T47D (cell line): ENCODE data around the genes ERLIN1 and HIF1AN.

DNA sequence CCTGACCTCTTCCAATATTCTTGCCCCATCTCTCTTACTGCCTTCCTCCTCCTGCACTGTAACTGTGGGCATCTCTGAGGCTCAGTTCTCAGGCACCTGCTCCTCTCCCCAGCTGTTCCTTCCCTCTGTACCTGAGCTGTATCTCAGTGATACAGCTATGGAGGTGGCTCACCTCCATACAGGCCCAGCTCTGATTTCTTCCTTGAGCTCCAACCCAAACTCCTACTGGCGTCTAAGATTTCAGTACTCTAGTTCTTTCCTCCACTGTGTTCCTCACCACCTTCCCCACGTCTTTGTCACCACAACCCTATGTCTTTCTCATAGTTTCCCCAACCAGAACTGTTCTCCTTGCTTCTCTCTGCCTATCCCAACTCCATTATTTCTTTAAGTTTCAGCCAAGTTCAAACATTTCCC is 86.3 kb downstream of the DNMBP start:
- RRBS = no CpG with 5 or more reads among the region's 2 CpGs

DNA sequence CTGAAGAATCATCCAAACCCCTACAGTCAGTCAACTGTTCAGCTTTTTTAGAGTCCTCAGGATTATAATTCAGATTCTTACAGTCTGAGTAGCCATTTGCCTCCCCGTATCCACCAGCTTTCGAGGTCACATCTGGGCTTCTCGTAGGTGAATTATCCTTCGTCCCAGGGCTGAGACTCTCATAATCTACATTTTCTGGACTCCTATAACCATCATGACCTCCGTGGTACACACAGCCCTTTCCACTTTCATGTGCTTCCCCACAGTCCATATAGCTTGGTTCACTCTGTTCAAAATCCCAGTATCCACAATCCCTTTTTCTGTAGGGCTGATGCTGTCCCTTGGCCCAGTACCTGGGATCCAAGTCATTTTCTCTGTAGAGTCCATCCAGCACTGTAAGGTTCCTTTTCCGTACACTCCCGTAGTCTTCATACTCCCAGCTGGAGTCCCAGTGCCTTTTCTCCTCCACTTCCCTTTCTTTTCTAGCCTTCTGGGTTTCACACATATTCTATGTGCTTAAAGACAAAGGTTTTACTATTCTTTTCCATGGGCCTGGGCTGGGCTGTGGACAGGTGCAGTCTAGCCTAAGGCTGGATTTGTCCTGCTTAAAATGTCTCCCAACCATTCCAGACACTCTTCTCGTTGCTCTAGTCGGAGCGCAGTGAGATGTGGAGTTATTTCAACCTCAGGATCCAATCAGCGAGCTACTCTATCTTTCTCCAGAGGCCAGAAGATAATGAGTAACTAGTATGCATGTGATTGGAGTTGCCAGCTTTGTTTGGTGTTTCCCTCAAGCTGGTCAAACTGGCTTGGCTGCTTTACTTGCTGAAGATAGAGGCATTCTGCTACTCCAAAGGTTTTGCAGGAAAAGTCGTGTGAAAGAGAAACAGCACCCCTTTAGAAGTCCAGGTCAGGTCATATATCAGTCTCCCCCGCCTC is 79.2 kb downstream of the DNMBP start:
- RRBS = no CpG with 5 or more reads among the region's 13 CpGs

GRCh38 chr10:100020550-100021259 is 11.0 kb upstream of the DNMBP start:
- RRBS = no CpG with 5 or more reads among the region's 14 CpGs

DNA sequence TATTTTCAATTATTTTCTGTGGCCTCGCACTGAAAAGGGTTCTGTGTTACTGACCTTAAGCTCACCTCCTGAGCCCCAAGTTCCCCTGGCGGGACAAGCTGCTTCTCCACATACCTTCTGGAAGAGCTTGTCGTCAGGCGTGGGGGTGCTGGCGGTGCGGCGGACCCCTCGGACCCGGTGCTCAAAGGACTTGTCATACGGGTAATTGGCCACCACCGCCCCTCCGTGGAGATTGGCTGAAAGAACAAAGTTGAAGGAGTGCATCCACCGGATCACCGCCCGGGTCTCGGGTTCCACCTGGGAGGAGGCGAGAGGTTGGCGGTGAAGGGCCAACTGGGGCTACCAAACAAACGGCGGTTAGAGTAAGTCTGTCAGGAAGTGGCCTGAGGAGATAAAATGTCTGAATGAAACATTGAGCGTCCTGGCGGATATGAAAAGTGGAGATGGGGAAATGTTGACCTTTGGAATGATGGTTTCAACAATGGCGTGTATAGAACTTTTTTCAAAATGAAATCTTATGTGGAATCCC is 16.5 kb downstream of the CPN1 start:
- RRBS = 47% methylated on average over 3 of the region's 23 CpGs

DNA sequence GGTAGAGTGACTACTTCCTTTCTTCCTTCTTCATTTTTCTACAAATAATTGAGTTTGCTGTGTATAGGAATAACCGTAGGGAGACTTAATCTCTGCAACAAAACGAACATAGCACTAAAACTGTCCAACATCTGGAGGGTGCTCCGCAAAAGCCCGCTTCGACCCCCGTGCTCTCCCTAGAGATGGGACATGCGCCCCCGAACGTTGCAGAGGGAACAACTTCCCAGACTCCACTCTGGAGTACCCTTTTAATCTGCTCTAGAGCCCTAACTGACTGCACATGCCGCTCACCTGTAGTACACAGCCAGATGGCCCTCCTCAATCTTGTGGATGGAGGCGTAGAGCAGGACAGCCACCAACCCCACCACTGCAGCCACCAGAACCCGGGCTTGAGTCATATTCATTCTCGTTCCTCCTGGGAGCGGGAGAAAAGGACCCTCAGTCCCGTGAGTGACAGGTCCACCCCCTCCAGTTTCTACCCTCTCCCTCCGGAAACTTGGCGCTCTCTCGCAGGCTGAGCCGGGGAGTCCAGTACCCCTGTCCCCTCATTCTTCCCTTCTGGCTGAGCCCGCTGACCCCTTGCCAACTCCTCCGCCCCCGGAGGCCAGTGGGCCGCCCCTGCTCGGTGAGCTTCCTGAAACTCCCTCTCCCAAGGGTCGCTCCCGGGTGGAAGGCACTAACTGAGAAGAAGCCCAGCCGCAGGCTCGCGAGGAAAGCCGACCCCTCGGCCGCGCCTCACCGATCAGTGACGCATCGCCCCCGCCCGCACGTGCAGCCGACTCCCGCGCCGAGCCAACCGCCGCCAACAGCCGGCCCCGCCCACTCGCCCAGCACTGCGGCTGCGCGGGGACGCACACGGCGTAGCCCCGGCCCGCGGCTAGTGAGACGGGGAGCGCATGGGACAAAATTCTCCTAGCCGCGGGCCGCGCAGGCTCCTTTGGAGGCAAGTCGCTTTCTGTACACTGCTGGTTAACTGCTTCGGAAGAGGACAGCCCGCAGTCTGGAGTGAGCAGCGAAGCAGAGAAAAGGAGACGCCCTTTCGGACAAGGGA is at the start of gene ERLIN1:
Gene ERLIN1, minus strand, starts transcription at position 807 of the 1,051 bp plus-strand sequence.
- RRBS = 1% methylated on average over 21 of the region's 69 CpGs

- RRBS = no CpG with 5 or more reads among the region's 6 CpGs
Observed at GRCh38 chr10:100350783-100351505, 3.9 kb downstream of the SCD start.

DNA sequence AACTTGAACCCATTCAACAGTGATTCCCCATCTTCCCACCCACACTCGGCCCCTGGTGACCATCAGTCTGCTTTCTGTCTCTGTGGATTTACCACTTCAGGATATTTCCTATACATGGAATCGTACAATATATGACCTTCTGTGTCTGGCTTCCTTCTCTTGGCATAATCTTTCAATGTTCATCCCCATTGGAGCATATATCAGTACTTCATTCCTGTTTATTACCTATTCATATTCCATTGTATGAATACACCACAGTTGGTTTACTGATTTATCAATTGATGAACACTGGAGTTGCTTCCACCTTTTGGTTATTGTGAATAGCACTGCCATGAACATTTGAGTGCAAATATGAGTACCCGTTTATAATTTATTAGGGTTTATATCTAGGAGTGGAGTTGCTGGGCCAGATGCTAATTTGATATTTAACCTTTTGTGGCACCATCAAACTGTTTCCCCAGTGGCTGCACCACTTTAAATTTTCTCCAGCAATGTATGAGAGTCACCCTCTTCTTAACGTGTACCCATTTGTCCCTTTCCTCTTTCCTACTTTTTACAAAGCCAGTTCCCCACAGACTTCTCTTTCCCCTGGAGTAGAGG is 25.4 kb downstream of the SCD start:
- RRBS = no CpG with 5 or more reads among the region's 4 CpGs

- RRBS = no CpG with 5 or more reads among the region's 4 CpGs
Observed at GRCh38 chr10:100412907-100413447, 49.8 kb upstream of the WNT8B start.

- RRBS = 2% methylated on average over 9 of the region's 32 CpGs
Observed at GRCh38 chr10:100528439-100529586, 858 bp downstream of the NDUFB8 start.

DNA sequence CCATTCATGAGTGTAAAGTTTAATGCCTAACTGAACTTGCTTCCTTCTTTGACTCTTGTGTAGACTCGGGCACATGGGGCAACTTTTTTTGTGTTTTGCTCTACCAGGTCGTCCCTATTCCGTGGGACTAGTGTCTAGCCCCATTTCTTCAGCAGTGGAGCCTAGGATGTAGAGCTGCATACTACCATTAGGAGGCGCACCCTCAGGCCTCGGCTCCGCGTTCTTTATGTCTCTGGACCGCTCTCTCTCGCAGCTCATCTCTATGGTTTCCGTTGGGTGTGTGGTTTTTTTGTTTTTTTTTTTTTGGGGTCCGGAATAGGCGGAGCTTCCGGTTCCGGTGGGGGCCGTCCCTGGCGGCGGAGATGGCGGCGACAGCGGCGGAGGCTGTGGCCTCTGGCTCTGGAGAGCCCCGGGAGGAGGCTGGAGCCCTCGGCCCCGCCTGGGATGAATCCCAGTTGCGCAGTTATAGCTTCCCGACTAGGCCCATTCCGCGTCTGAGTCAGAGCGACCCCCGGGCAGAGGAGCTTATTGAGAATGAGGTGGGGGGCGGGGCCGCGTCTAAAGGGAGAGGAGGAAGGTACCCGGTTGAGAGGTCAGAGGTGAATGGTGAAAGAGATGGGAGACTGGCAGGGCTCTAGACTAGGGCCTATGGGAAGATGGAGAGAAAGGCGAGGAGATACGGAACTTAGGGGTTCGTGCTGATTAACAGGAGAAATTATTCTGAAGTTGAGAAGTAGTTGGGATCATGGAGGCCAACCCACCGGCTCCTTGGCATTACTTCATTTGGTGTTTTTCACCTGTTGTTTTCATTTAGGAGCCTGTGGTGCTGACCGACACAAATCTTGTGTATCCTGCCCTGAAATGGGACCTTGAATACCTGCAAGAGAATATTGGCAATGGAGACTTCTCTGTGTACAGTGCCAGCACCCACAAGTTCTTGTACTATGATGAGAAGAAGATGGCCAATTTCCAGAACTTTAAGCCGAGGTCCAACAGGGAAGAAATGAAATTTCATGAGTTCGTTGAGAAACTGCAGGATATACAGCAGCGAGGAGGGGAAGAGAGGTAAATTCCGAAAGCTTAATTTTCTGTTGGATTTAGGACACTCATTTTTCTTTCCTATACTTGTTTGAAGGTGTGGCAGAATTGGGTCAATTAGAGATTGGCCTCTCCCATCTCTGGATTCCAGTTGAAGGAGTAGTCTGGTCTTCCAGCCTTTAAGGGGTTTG is at the start of gene HIF1AN:
Gene HIF1AN, plus strand, starts transcription at position 347 of the 1,229 bp plus-strand sequence.
- RRBS = 2% methylated on average over 17 of the region's 43 CpGs

- RRBS = 3% methylated on average over 8 of the region's 16 CpGs
Observed at GRCh38 chr10:100728775-100729396, 16.5 kb upstream of the PAX2 start.

GRCh38 chr10:101001189-101001902 is 1.7 kb downstream of the LZTS2 start:
- RRBS = no CpG with 5 or more reads among the region's 7 CpGs

DNA sequence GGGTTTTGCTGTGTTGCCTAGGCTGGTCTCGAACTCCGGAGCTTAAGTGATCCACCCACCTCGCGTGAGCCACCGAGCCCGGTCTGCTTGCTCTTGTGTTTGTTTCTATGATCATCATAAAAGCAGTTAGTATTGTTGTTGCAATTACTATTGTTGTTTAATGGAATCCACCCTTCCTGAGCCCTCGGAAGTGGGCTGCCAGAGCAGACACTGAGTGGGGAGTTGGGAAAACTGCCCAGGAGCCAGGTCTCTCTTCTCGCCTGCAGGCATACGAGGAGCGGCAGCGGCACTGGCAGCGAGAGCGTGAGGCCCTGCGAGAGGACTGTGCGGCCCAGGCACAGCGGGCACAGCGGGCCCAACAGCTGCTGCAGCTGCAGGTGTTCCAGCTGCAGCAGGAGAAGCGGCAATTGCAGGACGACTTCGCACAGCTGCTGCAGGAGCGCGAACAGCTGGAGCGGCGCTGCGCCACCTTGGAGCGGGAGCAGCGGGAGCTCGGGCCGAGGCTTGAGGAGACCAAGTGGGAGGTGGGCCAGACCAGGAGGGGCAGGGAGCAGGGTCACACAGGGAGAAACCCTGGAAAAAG is 5.7 kb downstream of the LZTS2 start:
- RRBS = 100% methylated on average over 4 of the region's 29 CpGs

- RRBS = no CpG with 5 or more reads among the region's 16 CpGs
Observed at GRCh38 chr10:101060064-101060514, 1.7 kb upstream of the KAZALD1 start.

DNA sequence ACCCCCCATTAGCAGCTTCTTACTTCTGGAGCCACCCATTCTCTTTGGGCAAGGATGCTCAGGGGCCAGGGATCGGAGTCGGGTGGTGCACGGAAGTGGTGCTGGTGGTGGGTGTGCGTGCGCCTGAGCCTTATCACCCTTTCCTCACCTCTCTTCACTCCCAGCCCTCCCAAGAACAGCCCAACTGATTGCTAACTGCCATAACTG is 286 bp downstream of the KAZALD1 start:
- RRBS = no CpG with 5 or more reads among the region's 5 CpGs

GRCh38 chr10:101093035-101093473 is 31.3 kb downstream of the KAZALD1 start:
- RRBS = no CpG with 5 or more reads among the region's 8 CpGs

DNA sequence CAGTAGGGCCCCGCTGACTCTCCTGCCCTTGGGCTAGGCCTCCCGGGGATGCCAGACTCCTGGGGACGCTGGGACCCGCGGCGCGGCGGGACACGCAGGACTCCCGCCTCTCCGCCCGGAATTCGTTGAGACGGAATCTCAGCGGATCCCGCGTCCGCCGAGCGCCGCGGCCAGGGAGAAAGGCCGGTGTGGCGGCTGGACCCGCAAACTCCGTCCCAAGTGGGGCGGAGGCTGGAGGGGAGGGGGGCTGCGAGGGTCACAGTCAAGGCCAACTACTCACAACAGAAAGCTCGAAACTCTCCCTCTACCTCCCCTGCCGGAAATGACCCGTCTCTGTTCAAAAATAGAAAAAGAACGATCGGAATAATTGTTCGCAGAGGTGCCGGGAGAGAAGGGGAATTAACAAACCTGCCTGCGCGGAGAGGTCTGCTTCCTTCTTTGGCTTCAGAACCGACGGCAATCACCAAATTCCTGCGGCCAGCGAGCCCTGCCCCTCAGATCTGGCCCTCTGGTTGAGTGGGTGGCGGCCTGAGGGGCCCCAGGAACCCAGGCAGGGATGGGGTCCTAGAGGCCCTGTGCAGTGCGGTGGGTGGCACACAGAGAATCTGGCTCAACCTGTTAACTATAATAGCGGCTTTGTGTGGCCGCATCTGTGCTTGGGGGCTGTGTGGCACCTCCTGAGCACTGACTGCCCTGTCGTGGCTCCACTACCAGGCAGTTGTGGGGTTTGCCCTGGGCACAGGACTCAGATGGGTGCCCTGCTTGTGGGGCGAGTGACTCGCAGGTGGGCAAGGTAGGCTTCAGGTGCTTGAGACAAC is 9.4 kb downstream of the TLX1 start:
- RRBS = 90% methylated on average over 27 of the region's 48 CpGs

DNA sequence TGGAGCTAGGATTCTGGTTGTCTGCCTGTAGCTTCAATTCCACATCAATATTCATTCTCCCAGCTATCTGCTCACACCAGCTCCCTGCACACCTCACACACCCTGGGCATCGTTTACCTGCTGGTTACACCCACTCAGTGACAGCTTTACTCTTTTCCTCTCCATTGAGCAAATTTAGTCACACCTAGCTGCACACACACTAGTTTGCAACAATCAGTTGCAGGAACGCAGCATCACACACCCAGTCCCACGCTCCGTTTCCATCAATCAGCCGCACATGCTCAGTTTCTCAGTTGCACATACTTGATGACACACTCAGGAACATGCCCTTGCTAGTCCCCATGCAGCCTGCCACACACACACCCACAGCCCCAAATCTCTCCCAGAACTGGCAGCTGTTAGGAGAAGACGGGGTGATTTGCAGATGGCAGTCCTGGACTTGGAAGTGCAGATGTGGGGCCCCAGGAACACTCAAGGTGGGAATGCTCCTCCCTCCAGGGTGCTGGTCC is 7.8 kb downstream of the LBX1 start:
- RRBS = no CpG with 5 or more reads among the region's 6 CpGs

GRCh38 chr10:101575751-101576355 is 12.2 kb downstream of the POLL start:
- RRBS = no CpG with 5 or more reads among the region's 5 CpGs

DNA sequence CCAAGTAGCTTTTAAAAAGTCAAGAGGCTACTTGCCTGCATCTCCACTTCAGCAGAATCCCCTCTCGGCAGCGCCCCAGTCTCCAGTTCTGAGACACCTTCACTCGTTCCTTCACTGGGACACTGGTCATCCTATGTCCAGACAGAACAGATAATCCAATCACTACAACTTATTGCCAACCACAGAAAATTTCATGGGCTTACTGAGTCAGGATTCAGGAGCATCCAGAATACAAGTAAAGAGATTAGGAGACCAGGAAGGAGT is 18.7 kb downstream of the FBXW4 start:
- RRBS = no CpG with 5 or more reads among the region's 3 CpGs